GM23248 (cell line): ENCODE measurements around a stretch of chr17.

DNA sequence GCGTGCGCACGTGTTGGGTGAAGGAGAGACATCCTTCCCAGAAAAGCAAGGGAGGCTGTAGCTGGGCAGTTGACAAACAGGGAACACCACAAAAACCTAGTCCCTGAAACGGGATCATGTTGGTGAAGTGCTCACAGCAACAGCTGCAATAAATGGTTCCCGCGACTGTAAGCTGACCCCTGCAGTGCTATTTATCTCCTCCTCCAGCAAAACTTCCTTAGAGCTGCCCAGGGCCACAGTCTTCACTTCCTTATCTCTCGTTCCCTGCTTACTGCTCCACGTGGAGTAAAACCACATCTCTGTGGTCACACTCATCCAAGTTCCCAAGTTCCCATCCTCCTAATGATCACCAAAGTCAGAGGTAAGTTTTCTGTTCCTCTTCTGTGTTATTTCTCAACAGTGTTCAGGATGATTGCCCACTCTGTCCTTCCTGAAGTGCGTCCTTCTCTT lies 40.0 kb upstream of the RPL38 start:
- RAMPAGE, long total RNA: no peak

- RAMPAGE, long total RNA: no peak
Observed at GRCh38 chr17:74205187-74205862, 1.8 kb downstream of the RPL38 start.

GRCh38 chr17:74324917-74325567 lies 984 bp upstream of the KIF19 start:
- RAMPAGE, long total RNA: no peak

DNA sequence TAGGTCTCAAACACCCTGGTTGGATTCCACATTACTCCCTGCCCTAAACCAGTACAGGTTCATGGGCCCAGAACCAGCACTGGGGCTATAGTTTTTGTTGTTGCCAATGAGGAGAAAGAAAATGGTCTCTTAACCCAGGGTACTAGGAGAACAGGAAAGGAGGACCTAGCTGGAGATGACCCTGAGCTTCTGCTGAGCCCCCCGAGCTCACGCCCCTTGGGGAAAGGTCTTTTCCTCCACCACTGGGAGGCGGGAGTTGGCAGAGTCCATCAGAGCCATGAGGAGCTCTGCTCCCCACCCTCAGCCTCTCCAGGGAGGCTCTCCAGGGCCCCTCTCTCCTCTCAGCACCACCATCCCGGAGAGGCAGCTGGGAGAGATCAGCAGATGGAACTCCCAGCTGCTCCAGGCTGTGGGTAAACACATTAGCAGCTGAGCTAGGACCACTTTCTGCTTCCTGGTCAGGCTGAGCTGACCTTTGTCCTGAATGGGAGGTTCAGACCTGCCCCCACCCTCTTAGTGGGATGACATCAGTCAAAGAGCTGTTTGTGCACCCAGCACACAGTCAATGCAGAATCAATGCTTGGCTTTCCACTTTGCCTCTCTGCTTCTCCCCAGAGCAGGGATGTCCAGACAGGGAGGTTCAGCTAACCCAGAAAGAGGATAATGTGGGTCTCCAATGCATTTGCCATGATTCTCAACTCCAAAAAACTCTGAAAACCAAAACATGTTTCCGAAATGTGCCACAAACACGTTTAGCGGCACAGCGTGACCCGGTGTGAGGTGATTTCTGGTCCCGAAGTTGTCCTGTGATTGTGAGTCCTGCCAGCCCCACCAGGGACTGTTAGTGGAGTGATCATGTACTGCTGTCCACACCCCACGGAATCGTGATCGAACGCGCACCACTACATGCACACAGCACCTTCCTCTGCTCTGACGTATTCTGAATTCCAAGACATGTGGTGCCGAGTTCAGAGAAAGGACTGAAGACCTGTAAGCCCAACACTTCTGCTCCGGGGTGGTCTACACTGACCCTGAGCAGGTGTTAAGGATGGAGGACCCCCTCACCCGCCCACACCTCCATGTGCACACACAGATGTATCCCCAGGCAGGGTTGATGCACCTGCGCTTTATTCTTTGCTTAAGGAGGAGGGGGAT lies 6.7 kb downstream of the GPR142 start:
- RAMPAGE, long total RNA: no peak

GRCh38 chr17:74380078-74380453 lies 12.8 kb downstream of the GPR142 start:
- RAMPAGE, long total RNA: no peak

GRCh38 chr17:74408635-74409251 lies 23.1 kb upstream of the GPRC5C start:
- RAMPAGE, long total RNA: no peak

- RAMPAGE, long total RNA: no peak
Observed at GRCh38 chr17:74415909-74416375, 15.9 kb upstream of the GPRC5C start.

DNA sequence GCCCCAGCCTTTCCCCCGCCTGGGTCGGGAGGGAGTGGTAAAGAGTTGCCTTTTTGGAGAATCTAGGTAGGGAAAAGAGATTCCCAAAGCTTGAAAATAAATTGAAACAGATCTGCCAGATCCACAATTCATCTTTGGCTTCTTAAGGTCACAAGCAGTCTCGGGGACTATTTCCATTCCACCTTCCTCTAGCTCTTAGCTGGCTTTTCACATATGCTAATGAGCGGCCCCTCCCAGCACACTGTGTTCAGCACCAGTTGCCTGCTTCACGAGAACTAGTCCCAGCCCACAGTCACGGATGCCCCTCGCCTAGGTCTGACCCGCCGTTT lies 1.9 kb upstream of the GPRC5C start:
- RAMPAGE, long total RNA: no peak

GRCh38 chr17:74449559-74450182 lies 16.8 kb upstream of the CD300A start:
- RAMPAGE, long total RNA: no peak

- RAMPAGE, long total RNA: no peak
Observed at GRCh38 chr17:74468862-74469379, 2.5 kb downstream of the CD300A start.

DNA sequence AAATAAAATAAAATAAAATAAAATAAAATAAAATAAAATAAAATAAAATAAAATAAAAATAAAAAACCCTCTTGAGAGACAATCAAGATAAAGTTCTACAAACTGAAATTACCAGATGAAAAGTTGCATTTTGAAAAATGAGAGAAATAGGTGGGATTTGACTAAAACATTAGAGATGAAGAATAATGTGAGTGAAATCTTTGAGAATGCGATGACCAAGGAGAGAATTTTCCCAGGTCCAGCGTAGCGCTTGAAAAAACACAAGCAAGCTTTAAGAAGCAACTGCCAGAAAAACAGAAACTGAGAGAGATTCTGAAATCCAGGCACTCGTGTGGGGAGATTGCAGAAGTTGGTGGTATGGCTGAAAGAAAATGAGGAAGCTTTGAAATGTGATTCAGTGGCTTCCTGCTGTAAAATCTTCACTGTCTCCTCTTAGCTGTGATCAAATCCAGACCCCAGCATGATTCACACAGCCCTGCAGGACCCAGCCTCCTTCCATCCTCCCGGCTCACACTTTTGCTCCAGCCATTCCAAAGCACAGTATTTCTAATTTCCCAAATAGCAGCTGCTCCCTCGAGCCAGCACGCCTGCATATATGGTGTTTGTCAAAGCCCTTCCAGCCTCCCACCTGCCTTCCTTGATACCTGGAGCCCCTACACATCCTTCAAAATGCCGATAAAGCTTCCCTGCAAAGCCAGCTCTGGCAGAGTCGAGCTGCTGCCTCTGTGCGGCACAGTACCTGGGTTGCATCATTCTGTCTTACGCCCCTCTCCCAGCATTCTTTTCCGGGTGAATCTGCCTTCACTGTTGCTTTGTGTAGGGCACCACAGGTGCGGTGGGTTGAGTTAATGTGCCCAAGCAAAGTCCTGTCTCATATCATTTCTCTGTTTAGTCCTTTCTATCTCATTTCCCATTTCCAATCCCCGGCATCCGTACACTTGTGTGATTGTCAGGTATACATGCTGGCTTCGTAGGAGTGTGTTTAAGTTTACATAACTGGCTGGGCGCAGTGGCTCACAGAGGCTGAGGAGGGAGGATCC lies 8.4 kb upstream of the CD300E start:
- RAMPAGE, long total RNA: no peak

- RAMPAGE, long total RNA: no peak
Observed at GRCh38 chr17:74682136-74682524, 30.6 kb downstream of the CD300LF start.

- RAMPAGE, long total RNA: no peak
Observed at GRCh38 chr17:74686618-74687333, 25.9 kb downstream of the CD300LF start.

DNA sequence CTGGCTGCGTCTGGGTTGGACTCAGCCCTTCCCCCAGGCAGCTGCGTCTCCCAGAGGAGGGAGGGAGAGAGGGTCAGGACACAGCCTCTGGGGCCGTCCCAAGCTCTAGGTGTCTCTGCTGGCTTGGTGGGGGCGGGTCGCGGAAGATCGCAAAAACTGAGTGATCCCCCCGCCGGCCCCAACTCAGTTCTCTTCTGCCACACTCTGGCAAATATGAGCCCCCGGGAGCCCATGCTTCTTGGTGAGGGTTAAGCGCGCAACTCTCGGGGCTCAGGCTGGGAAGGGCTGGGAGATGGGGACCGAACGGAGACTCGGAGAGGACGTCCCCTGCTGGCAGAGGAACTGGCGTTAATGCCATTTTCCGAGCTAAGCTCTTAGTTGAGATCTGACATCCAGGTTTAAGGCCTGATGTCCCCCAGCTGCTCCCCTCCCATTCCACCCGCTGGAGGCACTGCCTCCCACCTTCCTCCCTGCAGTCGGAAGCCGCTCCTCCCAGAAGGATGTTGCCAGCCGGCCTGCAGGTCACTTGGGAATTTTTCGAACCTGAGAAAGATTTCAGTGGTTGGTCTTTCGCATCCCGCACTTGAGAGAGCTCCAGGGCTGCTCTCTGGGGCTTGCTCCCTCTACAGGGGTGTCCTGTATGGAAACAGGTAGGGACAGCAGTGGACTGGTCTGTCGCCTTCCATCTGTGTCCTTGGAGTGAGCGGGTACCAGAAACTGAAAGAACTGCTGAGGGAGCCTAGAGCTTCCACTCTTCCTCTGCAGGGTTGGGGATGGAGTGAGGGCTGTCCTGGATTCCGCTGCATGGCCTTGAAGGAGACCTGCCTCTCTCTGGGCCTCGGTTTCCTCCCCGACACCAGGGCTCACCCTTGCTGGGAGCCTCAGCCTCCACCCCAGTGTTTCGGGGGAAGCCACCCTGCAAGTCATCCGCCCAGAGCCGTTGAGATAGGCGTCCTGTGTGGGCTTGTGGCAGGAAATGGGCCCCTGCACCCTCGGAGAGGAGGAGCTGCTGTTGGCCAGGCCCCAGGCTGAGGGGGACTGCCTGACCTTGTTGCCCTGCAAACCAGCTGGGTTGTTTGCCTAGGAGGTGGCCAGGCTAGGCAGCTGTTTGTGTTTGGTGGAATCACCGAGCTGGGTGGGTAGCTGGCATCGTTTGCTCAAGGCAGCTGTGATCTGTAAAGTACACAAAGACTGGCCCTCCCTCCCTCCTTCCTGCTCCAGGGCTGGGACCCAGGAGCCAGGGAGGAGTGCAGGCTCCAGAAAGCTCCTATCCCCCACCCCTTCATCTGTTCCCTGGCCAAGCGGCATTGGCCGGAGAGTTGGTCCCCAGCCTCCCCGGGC lies 832 bp downstream of the RAB37 start:
- RAMPAGE, long total RNA: no peak

DNA sequence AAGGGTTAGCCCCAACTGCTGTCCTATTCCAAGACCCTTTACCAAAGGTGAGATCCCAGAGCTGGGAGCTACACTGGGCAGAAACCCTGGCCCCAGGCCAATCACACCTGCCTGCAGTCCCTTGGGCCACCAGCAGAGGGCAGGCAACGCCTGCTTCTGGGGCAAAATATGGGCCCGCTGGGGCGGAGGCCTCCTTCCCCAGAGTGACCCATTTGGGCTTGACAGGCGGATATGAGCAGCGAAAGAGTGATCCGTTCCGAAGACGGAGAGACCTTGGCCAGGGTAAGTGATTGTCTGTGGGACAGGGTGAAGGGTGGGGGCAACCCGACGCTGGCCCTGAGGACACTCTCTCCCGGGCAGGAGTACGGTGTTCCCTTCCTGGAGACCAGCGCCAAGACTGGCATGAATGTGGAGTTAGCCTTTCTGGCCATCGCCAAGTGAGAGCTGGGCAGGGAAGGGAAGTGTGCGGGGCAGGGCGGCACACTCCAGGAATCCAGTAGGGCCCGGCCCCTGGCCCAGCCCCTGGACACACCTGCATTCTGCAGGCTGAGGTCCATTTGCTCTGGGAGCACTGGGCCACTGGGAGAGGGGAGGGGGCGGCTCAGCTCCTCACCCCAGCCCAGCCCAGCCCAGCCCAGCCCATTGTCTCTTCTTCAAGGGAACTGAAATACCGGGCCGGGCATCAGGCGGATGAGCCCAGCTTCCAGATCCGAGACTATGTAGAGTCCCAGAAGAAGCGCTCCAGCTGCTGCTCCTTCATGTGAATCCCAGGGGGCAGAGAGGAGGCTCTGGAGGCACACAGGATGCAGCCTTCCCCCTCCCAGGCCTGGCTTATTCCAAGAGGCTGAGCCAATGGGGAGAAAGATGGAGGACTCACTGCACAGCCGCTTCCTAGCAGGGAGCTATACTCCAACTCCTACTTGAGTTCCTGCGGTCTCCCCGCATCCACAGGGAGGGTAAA lies 3.5 kb upstream of the NHERF1 start:
- RAMPAGE, long total RNA: no peak

DNA sequence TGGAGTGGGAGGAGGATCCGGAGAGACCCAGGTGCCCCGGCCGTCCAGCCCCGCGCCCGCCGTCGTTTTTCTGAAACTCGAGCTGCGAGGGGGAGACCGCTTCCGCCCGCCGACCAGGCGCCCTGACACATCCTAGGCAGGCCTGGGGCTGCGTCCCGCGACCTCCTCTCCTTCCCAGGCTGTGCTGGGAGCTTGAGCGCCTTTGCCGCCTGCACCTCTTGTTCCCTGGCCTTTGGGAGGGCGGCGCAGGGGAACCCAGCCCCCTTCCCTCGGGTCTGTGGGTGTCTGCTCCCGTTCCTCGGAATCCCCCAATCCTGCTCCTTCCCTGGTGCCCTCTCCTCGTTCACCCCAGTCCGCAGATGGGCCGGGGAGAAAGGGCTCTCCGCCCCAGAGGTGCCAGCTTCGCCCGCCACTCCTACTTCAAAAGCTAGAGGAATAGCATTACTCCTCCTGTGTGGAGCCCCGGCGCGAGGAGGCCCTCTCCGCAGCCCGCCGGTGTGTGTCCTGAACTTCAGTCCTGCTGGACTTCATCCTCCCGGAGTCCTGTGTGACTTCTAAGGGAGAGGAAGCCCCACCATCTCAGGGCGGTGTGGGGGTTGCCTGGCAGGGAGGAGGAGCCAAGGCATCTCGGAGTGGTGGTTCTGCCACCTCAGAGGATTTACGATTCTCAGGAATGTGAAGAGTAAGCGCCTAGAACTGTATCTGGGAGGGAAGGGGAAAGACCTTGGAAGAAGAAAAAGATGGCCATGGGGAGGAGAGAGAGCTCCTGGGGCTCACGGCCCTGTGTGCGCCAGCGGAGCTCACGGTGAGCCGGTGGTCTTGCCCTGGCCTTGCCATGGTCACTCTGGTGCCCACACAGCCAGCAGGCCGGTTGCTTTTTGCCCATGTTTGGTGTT lies 1.1 kb downstream of the NHERF1 start:
- RAMPAGE, long total RNA: no peak

DNA sequence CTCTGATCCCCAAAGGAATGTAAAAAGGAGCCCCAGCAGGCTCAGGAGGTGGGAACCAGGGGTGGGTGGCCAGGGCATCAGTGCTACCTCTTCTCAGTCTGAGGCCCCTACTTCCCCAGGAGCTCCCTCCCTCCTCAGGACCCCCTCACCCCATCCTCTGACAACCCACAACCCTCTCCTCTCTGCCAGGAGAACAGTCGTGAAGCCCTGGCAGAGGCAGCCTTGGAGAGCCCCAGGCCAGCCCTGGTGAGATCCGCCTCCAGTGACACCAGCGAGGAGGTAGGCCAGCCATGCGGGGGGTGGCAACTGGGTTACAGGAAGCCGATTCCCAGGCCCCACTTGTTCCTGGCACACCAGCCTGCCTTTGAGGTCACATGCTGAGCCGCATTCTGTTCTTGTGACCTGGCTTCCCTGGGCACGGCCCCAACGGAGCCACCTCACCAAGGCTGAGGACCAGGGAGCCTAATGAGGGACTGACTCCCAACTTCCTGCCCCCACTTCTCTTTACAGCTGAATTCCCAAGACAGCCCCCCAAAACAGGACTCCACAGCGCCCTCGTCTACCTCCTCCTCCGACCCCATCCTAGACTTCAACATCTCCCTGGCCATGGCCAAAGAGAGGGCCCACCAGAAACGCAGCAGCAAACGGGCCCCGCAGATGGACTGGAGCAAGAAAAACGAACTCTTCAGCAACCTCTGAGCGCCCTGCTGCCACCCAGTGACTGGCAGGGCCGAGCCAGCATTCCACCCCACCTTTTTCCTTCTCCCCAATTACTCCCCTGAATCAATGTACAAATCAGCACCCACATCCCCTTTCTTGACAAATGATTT lies 8.0 kb downstream of the NAT9 start:
- RAMPAGE, long total RNA: no peak

DNA sequence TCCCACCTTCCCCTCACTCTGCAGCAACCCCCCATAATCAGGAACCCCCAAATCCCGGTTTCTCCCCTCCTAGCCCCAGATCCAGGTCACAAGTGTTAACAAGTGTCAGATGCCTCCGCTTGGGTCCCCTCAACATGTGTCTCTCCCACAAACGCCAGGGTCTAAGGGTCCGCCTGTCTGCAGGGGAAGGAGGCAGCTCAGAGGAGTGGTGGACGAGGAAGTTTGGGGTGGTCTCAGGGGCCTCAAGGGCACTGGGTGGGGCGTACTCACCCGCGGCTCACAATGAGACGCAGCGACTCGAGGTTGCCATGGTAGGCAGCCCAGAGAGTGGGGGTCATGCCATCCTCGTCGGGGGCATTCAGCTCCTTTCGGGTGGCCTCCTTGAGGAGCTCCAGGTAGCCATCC lies 413 bp downstream of the USH1G start:
- RAMPAGE, long total RNA: no peak

DNA sequence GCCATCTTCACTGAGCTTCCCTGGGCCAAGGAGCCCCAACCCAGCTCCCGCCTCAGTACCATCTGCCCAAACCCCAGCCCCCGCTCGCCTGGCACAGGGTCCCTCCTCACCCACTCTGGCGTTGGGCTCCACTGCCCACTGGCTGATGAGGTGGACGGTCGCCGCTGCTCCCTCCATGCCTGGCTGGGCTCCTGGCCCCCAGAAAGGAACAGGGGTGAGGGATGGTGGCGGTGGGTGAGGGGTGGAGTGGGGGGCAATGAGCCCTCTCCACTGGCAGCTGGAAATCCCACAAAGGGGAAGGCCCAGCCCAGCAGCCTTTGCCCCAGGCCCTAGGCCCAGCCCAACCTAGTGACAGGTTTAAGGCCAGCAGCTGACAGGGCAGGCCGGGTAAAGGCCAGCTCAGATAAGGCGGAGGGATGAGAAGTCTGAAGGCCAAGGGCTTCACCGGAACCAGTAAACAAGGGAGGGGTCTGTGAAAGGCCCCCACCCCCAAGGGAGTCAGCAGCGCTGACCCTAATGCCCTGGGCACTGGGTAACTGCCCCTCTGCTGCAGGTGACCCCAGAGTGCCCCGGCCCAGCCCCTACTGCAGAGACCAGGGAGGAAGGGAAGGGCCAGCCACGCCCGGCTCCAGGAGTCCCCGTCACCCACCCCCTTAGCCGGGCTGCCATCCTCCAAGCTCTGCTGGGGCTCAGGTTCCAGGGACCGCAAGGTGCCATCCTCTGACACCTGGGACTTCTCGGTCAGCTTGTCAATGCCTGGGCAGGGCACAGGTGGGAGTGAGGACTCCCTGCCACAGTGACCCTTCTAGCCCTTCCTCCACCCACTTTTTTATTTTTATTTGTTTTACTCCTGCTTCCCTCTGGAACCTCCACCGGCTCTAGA lies 17.4 kb downstream of the OTOP3 start:
- RAMPAGE, long total RNA: no peak

GRCh38 chr17:74971359-74971869 lies 1.1 kb downstream of the HID1 start:
- RAMPAGE, long total RNA: no peak